ENCODE results near the gene RGS1.

GRCh38 chr1:184453185-184454196 lies 66.7 kb downstream of the C1orf21 start:
- RRBS = no CpG with 5 or more reads among the region's 7 CpGs

- RRBS = no CpG with 5 or more reads among the region's 2 CpGs
Observed at GRCh38 chr1:184529318-184529767, 142.5 kb downstream of the C1orf21 start.

DNA sequence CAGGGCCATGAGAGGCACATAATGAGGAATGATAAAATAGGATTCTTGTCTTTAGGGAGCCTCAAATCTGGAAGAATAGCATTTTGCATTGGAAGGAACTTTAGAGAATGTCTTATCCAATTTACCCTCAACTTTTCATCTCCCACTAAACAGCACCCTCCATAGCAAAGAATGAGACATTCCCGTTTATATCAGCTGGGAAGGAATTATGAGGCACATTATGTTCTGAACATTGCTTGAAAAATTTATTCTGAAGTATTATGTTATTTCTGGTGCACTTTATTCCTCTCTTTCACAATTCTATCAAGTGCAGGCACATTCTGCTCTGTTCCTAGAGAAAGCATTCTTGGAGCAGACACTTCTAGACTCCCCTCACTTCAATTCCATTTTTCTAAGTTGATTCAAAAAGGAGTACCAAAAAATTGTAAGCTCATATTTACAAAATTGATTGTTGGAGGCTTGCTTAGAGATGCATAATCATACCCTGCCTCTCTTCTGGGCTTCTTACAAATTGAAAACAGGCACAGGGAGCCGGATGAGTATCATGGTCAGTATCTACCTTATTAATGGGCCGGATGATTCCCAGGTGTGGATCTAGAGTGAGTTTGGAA lies 147.8 kb downstream of the EDEM3 start:
- RRBS = 73% methylated on average over 2 of the region's 3 CpGs

DNA sequence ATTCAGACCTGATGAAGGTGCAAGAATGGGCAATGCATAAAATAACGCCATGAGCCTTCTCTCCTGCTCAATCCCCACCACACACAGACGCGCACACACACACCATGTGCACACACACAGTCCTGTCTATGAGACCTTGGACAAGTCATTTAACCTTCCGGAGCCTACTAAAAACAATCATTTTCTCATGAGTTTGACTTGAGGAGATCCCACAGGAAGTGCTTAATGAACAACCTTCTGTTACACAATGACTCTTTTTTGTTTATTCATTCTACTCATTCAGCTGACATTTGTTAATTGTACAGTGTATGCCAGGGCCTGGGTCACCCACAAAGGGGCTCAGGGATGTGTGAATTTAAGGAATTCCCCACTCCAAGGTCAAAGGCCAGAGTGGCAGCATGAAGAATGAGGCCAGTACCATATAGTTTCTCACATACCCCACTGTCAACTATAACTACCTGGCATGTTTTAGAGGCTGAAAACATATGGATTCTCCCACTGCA lies 125.3 kb downstream of the EDEM3 start:
- RRBS = no CpG with 5 or more reads among the region's 4 CpGs

- RRBS = no CpG with 5 or more reads among the region's 2 CpGs
Observed at GRCh38 chr1:184840371-184841086, 85.9 kb upstream of the EDEM3 start.

DNA sequence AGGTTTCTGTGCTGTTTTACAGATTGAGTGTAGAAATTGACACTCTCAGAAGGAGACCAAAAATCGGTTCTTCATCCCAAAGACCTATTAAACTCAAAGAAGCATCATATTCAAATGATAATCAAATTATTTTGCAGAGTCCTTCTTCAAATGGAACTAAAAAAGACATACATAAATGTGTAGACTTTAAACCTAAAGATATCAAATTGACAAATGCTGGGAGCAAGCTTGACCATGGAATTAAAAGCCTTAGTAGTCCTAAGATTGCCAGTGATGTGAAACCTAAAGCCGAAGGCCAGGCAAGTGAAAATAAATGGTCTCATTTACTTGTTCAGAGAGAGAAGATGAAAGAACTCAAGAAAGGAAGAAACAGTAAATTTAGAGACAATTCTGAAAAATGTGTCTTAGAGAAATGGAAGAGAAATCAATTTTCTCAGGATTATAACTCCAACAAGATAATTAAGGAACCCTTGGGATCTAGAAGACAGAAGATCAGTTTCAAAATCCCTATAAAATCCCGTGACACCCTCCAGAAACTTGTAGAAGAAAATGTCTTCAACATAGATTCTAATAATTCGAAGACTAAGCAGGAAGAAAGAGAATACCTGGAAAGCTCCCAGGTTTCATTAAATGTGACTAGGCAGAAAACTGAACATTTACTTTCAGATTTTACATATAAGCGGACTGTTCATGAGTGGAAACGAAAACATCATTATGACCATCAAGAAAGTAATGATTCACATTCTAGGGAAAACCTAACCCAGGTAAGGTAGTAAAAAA lies 17.6 kb downstream of the SWT1 start:
- RRBS = no CpG with 5 or more reads among the region's 6 CpGs

GRCh38 chr1:185305288-185305935 lies 11.6 kb downstream of the IVNS1ABP start:
- RRBS = no CpG with 5 or more reads among the region's 4 CpGs

DNA sequence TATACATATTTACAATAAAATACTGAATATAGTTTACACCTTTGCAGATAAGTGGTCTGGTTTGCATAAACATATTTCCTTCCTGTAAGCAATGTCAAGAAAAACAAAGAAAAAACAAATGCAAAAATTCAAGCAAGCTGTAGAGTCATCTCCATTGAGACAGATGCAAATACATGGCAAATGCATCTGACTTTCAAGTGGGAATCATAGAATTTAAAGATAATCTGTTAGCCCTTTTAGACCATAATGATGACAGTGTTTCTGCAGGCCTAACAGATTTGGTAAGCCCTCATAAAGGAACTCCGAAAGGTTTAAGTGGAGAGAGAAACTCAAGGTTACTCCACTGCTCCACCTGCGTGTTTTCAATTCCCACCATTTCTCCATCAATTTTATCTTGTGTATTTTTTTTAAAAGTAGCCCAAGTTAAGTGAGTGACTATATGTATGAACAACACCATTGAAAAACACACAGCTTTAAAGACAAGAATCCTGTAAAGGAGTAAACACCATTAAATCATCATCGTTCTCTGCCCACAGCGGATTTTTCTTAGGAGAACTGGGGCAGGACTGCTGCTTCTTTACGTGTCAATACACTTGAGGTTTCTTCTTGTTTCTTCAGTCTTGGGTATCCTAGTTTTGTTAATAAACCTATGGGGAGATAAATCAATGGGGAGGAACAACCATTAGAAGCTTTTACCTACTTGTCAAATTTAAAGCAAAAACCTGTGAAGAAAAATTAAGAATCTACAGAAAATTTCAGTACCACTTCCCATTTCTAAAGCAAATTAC lies 10.9 kb downstream of the IVNS1ABP start:
- RRBS = no CpG with 5 or more reads among the region's 5 CpGs

GRCh38 chr1:185306767-185307695 lies 10.0 kb downstream of the IVNS1ABP start:
- RRBS = no CpG with 5 or more reads among the region's 5 CpGs

DNA sequence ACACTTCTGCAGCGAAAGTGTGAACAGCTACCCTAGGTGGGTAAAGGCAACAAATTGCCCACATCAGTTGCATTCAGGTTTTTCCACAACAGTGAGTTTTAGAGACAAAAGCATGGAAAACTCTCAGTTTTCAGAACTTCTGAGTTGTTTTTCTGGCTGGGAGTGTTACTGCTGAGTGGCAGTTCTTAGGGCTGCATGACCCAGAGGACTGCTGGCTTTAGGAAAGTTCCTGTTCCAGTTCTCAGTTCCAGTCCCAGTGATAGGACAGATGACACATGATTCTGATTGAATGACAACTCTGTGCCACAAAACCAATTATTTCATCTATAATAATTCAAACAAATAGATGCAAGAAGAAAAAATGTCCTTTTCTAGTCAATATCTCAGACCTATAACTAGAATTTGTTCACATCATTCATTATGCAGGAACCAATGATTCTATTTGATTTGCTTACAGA lies 29.3 kb upstream of the IVNS1ABP start:
- RRBS = no CpG with 5 or more reads among the region's 1 CpG

DNA sequence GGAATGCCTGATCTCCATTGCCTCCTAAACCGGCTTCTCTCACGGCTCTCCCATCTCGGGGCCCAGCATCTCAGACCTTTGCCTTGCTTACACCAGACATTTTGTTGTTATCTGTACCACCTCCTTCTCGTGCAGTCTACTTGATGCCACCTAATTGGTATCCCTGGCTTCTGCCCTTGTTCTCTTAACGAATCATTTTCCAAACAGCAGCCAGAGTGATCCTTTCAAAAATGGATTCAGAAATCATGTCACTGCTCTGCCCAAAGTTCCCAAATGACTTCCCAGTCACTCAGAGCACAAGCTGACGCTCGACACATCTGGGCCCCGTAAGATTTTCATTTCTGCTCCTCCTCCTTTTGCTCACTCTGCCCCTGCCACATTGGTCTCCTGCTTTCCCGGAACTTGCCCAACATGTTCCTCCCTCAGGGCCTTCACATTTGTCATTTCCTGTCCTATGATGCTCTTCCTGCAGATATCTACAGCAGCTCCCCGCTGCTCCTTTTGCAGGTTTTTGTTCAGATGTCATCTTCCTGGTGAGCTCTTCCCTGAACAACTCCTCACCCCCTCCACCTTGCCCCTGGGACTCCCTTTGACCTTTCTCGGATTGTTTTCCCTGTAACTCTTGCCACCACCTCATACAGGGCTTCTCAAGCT lies 58.4 kb upstream of the IVNS1ABP start:
- RRBS = no CpG with 5 or more reads among the region's 11 CpGs

DNA sequence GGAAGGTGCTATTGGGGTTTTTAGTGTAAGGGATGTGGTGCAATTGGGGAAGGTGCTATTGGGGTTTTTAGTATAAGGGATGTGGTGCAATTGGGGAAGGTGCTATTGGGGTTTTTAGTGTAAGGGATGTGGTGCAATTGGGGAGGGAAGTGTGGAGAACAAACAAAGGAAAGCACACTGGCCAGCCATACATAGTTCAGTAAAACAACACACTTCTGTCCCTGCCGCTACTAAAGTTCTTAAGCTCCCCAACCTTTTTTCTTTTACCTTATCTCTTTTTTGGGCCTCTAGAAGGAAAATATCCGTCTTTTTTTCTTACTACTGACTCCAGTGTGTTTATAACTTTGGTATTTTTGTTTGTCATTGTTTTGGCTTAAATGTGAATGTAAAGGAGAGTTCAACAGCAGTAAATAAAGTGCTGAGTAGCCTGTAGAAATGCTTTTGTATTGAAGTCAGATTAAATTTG lies 103.8 kb upstream of the IVNS1ABP start:
- RRBS = no CpG with 5 or more reads among the region's 2 CpGs

DNA sequence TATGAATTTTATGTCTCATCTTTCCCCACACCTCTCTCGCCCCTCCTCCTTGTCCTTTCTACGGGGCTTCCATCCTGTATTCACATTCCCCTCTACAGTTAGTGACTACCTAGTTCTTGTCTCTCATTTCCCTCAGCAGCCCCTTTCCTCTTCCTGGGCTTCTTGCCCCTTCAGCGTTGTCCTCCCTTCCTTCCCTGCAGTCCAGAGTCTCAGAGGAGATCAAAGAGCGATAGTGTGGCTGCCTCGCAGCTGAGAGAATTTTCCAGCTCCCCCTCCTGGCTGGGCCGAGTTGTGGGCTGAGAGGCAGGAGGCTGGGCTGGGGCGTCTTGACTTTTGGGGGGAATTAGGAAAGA lies 513 bp upstream of the HMCN1 start:
- RRBS = no CpG with 5 or more reads among the region's 7 CpGs

DNA sequence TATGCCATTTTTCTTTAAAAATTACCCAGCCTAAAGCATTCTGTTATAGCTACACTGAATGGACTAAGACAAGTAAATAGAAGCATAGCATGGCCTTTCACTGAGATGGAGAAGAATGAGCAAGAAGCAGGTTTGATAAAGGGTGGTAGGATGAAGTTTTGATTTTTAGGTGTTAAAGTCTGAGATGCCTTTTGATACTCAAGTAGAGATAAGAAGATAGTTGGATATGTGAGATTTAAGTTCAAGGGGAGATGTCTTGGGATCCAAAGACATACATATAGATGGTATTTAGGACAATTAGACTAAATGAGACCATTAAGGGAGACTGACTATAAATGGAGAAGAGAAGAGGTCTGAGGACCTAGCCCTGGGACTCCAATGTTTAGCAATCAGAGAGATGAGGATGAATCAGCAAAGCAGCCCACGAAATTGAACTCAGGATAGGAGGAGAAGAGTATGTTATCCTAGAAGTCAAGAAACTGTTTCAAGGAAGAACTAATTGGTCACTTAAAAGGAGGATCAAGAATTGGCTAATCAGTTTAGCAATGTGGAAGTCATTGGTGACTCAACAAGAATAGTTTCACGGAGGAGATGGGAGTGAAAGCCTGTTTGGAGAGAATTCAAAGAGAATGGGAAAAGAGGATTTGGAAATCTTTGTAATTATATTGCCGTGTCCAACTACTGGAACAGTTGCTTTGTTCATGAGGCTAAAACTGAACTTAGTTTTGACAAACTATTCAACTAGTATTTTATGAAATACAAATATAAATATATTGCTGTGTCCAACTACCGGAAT lies 7.2 kb downstream of the HMCN1 start:
- RRBS = no CpG with 5 or more reads among the region's 4 CpGs

DNA sequence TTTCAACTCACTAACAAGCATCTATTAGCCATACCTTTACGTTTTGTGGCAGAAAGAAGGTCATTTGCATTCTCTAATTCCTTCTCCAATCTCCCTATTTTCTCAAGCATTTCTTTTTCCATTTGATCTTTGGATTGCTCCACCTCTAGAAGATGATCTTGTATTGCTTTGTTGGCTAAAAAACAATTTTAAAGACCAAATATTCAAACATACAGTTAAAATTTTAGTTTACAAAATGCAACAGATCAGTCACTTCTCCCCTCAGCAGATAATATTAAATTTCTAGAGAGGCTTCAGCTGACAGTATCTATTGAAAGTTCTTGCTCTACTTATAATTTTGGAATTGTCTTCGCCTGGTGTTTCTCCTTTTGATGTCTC lies 14.3 kb downstream of the TPR start:
- RRBS = no CpG with 5 or more reads among the region's 2 CpGs

GRCh38 chr1:186671874-186672686 lies 8.1 kb downstream of the PTGS2 start:
- RRBS = no CpG with 5 or more reads among the region's 5 CpGs

DNA sequence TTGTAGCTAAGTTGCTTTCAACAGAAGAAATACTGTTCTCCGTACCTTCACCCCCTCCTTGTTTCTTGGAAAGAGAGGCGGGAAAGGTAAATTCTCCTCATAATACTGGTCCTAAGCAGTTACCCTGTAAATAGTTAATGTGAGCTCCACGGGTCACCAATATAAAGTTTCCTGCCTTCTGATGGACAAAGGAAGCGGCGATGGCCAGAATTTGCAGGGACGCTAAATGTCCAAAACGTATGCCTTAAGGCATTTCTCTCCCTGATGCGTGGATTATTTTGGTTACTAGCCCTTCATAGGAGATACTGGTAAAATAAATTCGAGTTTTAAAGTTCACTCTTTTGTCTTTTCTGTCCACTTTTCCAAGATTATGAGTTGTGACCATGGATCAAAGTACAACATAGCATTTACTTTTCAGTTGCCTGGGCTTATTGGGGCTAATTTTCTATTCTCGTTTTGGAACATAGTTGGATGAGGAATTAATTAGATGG lies 933 bp upstream of the PTGS2 start:
- RRBS = no CpG with 5 or more reads among the region's 10 CpGs

DNA sequence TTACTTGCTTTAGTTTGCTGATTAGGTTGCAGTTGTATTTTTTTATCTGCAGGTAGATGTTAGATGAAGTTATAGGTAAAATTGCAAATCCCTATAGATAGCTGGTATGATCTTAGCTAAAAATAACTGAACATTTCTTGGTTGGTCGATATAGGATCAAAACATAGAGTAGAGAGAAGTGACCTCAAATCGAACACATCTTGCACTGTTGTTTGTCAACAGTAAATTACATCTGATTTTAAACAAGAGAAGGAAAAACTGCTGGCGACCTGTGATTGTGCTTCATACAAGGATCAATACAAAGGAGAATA lies 1338.5 kb downstream of the PLA2G4A start:
- RRBS = no CpG with 5 or more reads among the region's 3 CpGs

- RRBS = no CpG with 5 or more reads among the region's 9 CpGs
Observed at GRCh38 chr1:188897389-188897789, 1580.3 kb downstream of the BRINP3 start.

GRCh38 chr1:192575248-192576192 lies at the start of gene RGS1:
RGS1 (plus strand) TSS chr1:192575773.
- RRBS = no CpG with 5 or more reads among the region's 8 CpGs